BJ (cell line): ENCODE results near the genes ZFAND4 and ZNF488.

DNA sequence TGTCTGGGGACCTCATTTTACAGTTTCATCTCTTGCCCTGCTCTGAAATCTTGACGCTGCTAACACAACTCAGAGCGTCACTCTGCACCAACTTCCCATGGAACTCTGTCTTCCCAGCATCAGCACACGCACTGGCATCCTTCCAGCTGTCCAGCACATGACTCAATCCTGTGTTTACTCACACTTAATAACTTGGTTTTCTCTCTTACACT is 131.1 kb downstream of the CXCL12 start:
- CAGE, long polyA plus RNA, result no peak
- RRBS, result no CpG with 5 or more reads among the region's 3 CpGs

DNA sequence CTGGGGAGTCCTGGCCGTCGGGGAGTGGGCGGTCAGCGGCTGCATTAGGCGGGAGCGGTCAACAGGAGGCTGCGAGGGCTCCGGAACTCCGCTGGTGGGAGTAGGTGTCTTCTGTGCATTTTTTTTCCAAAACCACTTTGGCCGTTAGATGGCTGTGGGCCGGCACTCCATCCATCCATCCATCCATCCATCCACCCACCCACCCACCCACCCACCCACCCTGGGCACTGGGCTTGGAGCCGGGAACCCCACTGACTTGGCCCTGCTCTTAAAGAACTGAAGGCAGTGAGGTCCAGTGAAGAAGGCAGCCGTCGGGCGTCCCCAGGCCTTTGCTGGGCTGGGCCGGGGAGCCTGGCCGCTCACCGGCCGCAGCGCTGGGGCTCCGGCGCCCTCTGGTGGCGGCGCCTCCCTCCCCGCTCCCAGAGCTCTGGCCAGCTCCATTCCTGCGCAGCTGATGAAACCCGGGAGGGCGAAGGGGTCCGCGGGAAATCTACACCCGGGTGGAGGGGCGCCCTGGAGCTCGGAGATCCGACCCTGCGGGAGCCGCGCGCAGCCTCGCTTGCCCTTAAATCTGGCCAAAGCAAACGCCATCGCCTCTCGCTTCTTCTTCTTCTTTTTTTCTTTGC is 1.6 kb upstream of the CXCL12 start:
- CAGE, long polyA plus RNA, result no peak
- RRBS, result 23% methylated on average over 16 of the region's 42 CpGs

DNA sequence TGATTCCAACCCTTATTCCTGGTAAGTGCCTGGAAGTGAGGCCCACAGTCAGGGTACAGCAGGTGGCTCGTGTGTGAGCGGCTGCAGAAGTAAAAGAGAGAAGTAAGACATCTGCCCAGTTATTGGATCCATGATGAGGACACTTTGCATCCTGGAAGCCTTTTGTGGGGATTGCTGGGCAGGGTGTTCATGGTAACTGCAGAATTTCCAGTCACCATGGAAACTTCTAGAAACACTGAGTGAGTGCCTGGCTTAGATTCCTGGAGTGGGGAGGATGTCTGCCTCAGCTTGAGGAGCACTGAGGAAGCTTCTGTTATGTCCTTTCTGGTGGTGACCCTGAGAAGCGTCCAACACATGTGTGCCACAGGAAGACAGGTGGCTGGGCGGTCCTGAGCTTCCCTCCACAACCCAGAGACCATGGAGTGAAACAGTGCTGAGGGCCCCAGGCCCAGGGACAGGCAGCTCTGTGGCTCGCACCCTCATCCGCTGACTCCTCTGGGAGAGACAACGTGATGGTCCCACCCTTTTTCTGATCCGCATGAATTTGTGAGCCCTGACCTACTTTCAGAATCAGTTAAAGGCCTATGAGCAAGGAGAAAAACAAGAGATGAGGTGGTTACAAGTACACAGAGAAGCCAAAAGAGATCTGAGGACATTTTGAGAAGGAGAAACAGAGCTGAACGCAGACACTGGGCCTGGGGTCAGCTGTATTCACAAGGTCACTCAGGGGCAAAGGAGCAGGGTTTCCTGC is 191.9 kb upstream of the CXCL12 start:
- CAGE, long polyA plus RNA, result no peak
- RRBS, result no CpG with 5 or more reads among the region's 9 CpGs

- CAGE, long polyA plus RNA, result no peak
- RRBS, result no CpG with 5 or more reads among the region's 9 CpGs
Measured at GRCh38 chr10:44958013-44958895, 1.3 kb upstream of the RASSF4 start.

DNA sequence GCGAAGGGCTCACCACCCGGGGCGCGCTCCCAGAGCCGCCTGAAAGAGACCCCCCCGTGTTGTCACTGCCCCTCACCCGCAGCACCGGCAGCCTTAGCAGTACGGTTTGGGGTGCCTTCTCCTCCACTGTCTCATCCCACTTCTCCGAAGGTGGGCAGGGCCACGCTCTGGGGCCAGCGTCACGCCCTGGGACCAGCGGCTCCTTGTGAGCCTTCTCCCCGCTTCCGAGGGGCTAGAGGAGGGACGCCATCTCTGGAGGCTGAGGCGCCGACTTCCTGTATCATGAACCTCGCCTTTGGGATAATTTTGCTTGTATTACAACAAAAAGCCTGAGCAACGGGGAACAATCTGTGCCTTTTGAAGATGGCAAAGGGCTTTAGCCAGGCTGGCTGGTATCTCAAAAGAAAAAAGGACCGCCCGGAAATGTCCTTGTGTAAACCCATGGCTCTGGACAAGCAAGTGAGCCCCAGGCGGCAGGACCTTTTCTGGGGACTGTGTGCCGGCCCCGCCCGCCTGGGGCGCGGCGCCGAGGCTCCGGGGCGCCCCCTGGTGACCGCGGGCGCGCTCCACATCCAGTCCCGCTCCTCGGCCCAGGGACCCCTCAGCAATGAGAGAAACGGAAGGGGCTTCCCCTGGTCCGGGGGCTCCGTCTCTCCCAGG is 3.9 kb downstream of the DEPP1 start:
- CAGE, long polyA plus RNA, result no peak
- RRBS, result 3% methylated on average over 24 of the region's 42 CpGs

DNA sequence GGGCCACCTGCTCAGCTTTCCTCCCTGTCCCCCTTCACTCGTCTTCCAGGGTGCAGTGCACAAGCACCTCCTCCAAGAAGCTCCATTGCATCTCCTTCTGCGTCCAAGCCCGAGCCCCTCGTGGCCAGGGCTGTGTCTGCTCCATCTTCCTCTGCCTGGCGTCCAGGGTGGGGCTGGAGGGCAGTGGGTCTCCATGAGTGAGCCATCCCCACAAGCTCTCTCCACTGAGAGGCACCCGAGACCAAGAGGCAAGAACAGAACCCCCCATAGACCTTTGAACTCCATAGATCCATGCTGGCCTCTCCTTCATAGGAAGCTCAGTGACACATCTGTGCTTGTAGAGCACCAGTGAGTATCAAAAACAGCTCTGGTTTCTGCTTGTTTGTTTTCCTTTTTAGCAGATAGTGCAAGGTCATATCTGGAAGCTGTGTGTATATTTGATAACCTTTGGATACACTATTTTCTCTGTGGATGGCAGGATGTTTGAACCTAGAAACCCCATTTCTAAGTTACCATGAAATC is 2.0 kb upstream of the DEPP1 start:
- CAGE, long polyA plus RNA, result no peak
- RRBS, result no CpG with 5 or more reads among the region's 6 CpGs

- CAGE, long polyA plus RNA, result no peak
- RRBS, result no CpG with 5 or more reads among the region's 16 CpGs
Measured at GRCh38 chr10:44989831-44990680, 10.7 kb upstream of the ZNF22 start.

GRCh38 chr10:44995797-44996803 is 4.6 kb upstream of the ZNF22 start:
- CAGE, long polyA plus RNA, result no peak
- RRBS, result no CpG with 5 or more reads among the region's 14 CpGs

GRCh38 chr10:45410617-45411272 is 36.7 kb downstream of the ALOX5 start:
- CAGE, long polyA plus RNA, result no peak
- RRBS, result no CpG with 5 or more reads among the region's 4 CpGs

GRCh38 chr10:45418428-45419664 is 44.8 kb downstream of the ALOX5 start:
- CAGE, long polyA plus RNA, result no peak
- RRBS, result 3% methylated on average over 24 of the region's 74 CpGs

- CAGE, long polyA plus RNA, result no peak
- RRBS, result no CpG with 5 or more reads among the region's 6 CpGs
Measured at GRCh38 chr10:45426022-45426593, 52.1 kb downstream of the ALOX5 start.

DNA sequence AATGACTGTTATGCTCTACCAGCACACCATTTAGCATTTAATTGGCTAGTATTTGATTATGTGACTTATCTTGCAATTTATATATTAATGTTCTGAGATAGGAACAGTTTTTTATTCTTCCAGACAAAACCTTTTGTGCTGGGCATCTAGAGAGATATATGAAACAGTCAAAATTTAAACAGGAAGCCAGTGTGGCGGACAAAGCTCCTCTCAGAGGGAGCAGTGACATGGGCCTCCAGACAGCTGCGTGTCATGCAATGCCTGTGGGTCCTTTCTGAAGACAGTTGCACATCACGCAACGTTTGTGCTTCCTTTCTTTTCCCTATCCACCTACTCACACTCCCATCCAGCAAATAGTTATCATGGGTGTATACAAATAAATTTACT is 74.7 kb downstream of the MARCHF8 start:
- CAGE, long polyA plus RNA, result no peak
- RRBS, result no CpG with 5 or more reads among the region's 4 CpGs

GRCh38 chr10:45672040-45673066 is at the start of gene ZFAND4:
Gene ZFAND4, minus strand, starts transcription at chr10:45672772.
- CAGE, long polyA plus RNA, result no peak
- RRBS, result 1% methylated on average over 32 of the region's 100 CpGs

DNA sequence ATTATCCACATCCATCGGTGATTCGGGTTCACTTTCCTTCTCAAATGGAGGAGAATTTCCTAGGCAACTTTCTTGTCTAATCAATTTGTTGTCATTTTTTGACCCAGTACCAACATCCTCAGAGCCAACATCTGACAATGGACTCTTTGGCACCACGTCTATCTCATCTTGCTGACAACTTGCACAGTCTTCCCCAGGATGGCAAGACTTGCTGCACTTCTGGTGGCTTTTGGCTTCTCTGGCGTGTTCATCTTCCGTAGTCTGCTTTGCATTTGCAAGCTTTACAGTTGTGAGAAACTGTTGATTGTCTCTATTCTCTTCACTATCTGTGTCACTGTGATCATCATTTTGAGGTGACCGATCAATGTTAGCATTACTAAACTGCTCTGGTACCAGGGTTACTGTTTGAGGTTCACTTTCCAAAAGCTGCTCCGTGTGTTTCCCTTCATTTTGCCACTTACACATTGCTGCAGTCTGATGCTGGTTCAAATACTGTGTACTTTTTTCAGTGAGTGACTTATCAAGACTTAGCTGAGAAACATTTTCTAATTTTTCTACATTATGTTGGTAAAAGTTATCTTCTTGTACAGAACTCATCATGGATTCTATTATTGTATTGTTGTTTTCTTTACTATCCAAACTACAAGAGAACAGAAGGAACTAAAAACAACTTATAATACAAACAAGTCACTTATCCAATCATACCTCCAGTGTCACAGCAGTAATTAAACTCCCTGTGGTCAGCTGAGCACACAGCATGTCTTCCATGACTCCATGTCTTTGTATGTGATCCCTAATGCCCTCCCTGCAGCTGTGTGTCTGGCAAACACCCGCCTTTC is 7.8 kb upstream of the TIMM23 start:
- CAGE, long polyA plus RNA, result no peak
- RRBS, result no CpG with 5 or more reads among the region's 8 CpGs

DNA sequence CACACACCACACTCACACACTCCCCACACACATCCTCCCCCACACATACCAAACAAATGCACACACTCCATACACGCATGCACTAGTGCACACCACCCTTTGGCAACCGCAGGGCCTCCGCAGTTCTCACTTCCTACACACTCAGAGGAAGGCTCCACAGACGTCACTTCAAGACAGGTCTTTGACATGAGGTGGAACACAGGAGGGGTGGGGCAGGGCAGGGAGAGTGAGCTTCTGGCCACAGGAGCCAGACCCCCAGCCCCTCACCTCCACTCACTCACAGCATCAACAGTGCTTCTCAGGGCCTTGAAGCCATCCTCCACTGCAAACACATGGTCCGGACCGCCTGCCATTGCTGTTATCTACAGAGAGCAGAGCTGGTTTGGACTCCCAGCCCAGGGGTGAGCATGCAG is 18.3 kb upstream of the ANTXRL start:
- CAGE, long polyA plus RNA, result no peak
- RRBS, result no CpG with 5 or more reads among the region's 6 CpGs

- CAGE, long polyA plus RNA, result no peak
- RRBS, result no CpG with 5 or more reads among the region's 5 CpGs
Measured at GRCh38 chr10:46540079-46540324, 16.5 kb downstream of the GPRIN2 start.

DNA sequence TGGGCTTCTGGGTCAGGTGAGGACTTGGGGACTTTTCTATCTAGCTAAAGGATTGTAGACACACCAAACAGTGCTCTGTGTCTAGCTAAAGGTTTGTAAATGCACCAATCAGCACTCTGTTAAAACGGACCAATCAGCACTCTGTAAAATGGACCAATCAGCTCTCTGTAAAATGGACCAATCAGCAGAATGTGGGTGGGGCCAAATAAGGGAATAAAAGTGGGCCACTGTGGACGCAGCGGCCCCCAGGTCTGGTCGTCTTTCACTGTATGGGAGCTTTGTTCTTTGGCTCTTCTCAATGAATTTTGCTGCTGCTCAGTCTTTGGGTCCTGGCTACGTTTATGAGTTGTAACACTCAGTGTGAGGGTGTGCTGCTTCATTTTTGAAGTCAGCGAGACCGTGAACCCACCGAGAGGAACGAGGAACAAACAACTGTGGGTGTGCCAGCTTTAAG is 171.1 kb downstream of the PTPN20 start:
- CAGE, long polyA plus RNA, result no peak
- RRBS, result no CpG with 5 or more reads among the region's 9 CpGs

DNA sequence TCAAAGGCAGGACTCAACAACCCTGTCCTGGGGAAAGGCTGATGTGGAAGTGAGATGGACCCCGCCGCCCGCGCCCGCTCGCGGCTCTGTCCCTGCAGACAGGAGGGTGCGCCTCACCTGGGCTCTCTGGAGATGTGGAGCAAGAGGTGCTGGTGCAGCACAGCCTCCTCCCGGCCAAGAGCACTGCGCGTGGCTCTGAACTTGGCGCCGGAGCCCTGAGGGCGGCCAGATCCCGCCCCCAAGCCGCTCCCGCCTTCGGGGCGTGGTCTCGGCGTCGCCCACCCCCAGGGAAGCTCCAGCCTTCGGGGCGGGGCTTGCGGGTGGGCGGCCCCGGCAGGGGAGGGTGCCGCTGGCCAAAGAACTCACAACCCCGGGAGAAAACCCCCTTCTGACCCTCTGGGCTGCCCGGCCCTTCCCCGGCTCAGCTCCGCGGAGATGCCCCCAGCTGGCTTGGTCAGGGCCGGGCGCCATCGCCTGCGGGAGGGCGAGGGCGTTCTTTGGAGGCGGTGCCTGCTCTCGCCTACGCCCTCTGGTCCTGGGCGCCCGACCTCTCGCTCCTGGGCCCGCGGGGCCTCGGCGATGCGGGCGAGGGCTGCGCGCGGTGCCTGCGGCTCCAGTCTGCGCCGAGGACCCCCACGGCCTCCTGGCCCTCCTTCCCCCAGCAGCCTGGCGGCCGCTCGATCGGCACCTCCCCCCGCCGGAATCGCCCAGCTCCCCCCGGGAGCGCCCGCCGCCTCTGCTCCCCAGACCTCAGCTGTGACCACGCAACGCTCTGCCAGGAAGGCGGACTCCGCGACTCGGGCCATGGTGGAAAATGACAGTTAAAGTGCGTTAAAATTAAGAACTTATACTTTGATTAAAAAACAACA is at the start of gene ZNF488:
Gene ZNF488, minus strand, starts transcription at position 191 of the 869 bp plus-strand sequence.
- CAGE, long polyA plus RNA, result no peak
- RRBS, result no CpG with 5 or more reads among the region's 76 CpGs

DNA sequence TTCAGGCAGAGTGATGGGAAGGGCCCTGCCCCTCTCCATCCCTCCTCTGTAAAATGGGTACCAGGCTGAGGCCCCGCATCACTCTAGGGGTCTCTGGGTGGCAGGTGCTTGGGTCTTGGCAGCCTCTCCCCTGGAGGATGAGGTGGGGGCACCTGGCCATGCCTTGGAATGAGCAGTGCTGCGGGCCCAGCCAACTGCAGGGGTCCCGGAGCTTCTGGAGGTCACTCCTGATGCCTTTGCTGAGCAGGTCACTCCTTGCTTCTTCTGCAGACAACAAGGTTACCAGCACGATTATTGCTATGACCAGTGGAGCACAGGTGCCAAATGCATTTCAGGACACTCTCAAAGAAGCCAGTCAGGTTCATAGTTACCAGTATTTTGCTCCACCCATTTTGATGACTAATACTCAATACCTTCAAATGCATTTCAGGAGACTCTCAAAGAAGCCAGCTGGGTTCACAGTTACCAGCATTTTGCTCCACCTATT is 22.5 kb upstream of the ZNF488 start:
- CAGE, long polyA plus RNA, result no peak
- RRBS, result no CpG with 5 or more reads among the region's 4 CpGs

- CAGE, long polyA plus RNA, result no peak
- RRBS, result no CpG with 5 or more reads among the region's 13 CpGs
Measured at GRCh38 chr10:47583242-47583577, 59.8 kb upstream of the AGAP9 start.